ENCODE data around the genes MED21, STK38L, SMCO2, TMTC1 and CAPRIN2.

GRCh38 chr12:26938826-26939214, 550 bp downstream of the FGFR1OP2 start:
- RRBS, result 2% methylated on average over 5 of the region's 17 CpGs

GRCh38 chr12:26940768-26941163, 2.5 kb downstream of the FGFR1OP2 start:
- RRBS, result no CpG with 5 or more reads among the region's 3 CpGs

DNA sequence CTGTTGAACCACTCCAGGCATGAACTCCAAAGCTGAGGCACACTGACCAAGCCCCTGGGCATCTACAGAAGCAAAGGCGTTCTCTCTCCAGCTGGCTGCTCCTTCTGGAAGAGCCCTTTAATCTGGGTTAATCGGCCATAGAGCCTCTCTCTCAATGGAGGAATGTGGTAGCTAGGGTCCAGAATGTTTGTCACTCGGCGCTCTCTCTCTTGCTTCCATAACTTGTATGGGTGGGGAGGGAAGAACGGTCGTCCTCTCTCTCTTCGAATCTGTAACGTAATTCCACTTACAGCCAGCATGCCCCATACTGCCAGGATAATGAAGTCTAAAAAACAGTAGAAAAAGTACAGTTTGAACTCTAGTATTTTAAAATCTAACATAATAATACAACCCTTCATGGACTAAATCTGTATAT, 35.6 kb downstream of the FGFR1OP2 start:
- RRBS, result no CpG with 5 or more reads among the region's 8 CpGs

- RRBS, result no CpG with 5 or more reads among the region's 4 CpGs
Measured at GRCh38 chr12:26986649-26987763, 27.2 kb downstream of the TM7SF3 start.

GRCh38 chr12:27022250-27023396, at the start of gene MED21:
Gene MED21, plus strand, starts transcription at chr12:27022558.
- RRBS, result 1% methylated on average over 5 of the region's 56 CpGs

GRCh38 chr12:27213311-27213756, 30.8 kb upstream of the STK38L start:
- RRBS, result no CpG with 5 or more reads among the region's 2 CpGs

- RRBS, result 3% methylated on average over 22 of the region's 53 CpGs
Measured at GRCh38 chr12:27243794-27244434, at the start of gene STK38L. Gene STK38L, plus strand, starts transcription at chr12:27244286.

DNA sequence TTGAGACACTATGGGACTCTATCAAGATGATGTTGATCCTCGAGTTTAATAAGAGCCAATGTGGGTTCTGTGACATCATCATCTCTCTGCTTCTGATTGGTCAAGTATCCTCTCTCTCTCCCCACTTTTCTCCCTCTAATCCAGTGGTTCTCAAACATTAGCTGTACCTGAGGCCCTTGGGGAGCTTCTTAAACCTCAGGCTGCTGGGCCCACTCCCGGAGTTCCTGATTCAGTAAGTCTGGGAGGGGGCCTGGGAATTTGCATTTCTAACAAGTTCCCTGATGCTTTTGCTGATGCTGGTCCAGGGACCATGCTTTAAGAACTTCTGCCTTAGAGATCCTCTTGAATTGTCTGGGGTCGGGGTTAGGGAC, at the start of gene SMCO2:
Gene SMCO2 (plus strand): TSS at position 143 of the 371 bp plus-strand sequence.
- RRBS, result no CpG with 5 or more reads among the region's 3 CpGs

- RRBS, result 6% methylated on average over 4 of the region's 18 CpGs
Measured at GRCh38 chr12:27968930-27969323, 3.6 kb downstream of the PTHLH start.

DNA sequence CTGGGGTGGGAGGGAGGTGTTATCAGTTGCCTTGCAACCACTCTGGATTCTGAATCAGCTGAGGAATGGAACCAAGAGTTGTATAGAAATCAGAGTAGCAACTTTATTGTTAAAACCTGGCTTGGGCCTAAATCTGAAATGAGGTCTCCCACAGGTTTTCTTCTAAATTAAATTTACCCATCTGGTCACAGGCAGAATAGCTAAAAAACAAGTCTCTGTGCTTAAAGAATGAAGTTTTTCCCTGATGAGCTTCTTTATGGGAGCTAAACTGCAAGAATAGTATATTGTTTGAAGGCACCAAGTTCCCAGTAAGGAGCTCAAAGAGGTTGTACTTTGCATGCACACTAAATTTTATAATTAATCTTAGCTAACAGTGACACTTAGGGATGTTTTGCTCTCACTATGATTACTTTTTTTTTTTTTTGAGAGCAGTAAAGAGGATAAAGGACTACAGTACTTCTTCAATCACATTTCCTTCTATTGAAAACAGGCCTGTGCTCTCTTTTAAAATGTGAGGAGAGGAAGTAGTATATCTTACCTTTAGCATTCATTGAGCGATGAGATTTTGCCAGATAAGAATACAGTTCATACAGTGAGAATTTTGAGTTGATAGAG, 59.2 kb downstream of the CCDC91 start:
- RRBS, result no CpG with 5 or more reads among the region's 1 CpG

- RRBS, result no CpG with 5 or more reads among the region's 3 CpGs
Measured at GRCh38 chr12:28253105-28253730, 63.0 kb downstream of the CCDC91 start.

GRCh38 chr12:29153040-29153842, 4.2 kb downstream of the FAR2 start:
- RRBS, result no CpG with 5 or more reads among the region's 5 CpGs

DNA sequence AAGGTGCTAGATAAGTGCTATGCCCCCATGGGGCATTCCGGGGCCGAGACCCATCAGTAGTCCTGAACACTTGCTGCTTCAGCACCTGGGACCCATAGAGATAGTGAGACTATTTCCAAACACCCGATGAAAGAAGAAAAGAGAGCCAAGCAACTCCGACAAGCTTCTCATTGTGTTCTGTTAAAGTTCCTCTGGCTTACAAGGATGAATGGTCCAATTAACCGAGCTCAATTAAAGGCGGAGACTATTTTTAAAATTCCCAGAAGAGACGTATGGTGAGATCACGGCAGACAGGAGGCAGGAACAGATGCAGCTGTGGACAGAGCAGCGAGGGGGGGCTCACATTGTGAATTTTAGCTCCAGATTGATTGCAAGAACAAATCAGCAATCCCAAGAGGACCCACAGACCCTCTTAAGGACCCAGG, 142.5 kb upstream of the OVCH1 start:
- RRBS, result no CpG with 5 or more reads among the region's 9 CpGs

DNA sequence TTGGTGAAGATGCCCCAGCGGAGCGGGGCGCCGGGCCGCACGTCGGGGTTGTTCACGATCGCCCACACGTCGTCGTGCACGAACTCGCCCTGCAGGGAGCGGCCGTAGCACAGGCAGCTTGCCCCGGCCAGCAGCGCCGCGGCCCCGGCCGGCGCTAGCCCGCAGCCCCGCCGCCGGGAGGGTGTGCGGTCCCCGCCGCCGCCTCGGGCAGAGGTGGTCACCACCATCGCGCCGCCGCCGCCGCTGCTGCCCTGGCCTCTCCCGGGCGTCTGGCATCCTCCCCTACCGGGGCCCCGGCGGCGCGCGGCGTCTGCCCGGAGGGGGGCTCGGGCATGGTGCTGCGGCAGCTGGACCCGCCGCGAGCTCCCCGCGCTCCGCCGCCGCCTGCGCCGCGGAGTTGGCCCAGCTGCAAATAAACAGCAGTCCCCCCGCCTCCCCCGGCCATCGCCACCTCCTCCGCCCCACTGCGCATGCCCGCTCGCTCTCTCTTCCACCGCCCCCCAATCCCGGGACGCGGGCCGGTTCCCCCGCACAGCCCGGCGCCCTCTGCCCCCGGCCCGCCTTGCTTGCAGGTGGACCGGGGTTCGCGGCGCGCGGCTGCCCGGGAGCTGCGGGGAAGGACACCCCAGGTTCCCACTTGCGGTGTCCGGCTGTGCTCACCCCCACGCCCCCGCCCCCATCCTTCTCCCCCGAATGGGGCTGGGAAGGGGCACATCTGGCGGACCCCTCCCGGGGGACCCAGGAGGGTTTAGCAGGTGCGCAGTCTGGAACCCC, at the start of gene TMTC1:
Gene TMTC1 (minus strand): TSS at position 418 of the 774 bp plus-strand sequence.
- RRBS, result 3% methylated on average over 31 of the region's 94 CpGs

GRCh38 chr12:29784299-29784834, 625 bp upstream of the TMTC1 start:
- RRBS, result 3% methylated on average over 17 of the region's 34 CpGs

GRCh38 chr12:30754106-30755375, at the start of gene CAPRIN2:
Gene CAPRIN2, minus strand, starts transcription at chr12:30754951.
- RRBS, result 2% methylated on average over 79 of the region's 122 CpGs

GRCh38 chr12:30877392-30877932, 49.1 kb upstream of the TSPAN11 start:
- RRBS, result no CpG with 5 or more reads among the region's 7 CpGs

DNA sequence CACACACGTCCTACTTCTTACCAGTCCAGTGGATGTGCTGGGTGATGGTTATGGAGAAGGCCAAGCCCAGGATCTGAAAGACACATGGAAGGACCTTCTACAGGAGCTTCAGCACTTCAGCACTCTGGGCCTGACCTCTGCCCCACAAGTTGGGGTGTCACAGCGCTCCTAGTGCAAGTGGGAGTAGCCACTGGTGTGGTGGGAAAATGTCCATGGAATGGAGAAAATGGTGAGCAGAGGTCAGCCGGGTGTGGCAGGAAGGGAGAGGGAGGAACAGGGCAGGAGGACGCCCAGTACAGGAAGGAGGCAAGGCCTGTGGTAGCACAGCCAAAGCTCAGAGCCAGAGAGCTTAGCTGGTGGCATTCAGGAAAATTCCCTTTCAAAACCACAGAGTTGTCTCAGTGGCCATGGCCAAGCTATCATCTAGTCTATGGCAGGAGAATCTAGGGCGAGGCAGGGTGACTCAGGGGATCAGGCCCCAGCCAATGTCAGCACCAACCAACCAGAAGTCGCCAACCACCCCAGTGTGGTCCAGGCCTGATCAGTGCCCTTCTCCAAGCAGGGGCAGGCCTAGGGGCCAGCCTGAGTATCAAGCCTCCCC, 67.8 kb upstream of the DDX11 start:
- RRBS, result no CpG with 5 or more reads among the region's 6 CpGs

DNA sequence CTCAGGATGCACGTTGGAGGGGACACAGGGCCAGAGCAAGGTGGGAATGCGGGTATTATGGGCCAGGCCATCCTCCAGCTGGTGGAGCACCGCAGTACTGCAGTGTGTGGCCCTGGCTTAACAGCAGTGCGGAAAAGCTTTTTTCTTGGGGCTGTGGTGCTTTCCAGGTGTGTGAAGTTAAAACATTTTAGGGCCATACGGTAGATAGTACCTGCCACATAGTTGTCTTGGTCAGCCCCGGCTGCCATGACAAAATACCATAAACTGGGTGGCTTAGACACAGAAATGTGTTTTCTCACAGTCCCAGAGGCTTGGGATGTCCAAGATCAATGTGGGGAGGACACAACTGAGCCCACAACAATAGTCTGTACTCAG, 938 bp downstream of the DDX11 start:
- RRBS, result no CpG with 5 or more reads among the region's 6 CpGs

Measured in HGPS cell (cell line).